ENCODE data around the genes ZNF2 and ADRA2B.

GRCh38 chr2:88828538-88829326 lies 137.3 kb downstream of the RPIA start:
- CAGE, long polyA plus RNA: no peak
- RRBS: 60% methylated on average over 2 of the region's 14 CpGs

DNA sequence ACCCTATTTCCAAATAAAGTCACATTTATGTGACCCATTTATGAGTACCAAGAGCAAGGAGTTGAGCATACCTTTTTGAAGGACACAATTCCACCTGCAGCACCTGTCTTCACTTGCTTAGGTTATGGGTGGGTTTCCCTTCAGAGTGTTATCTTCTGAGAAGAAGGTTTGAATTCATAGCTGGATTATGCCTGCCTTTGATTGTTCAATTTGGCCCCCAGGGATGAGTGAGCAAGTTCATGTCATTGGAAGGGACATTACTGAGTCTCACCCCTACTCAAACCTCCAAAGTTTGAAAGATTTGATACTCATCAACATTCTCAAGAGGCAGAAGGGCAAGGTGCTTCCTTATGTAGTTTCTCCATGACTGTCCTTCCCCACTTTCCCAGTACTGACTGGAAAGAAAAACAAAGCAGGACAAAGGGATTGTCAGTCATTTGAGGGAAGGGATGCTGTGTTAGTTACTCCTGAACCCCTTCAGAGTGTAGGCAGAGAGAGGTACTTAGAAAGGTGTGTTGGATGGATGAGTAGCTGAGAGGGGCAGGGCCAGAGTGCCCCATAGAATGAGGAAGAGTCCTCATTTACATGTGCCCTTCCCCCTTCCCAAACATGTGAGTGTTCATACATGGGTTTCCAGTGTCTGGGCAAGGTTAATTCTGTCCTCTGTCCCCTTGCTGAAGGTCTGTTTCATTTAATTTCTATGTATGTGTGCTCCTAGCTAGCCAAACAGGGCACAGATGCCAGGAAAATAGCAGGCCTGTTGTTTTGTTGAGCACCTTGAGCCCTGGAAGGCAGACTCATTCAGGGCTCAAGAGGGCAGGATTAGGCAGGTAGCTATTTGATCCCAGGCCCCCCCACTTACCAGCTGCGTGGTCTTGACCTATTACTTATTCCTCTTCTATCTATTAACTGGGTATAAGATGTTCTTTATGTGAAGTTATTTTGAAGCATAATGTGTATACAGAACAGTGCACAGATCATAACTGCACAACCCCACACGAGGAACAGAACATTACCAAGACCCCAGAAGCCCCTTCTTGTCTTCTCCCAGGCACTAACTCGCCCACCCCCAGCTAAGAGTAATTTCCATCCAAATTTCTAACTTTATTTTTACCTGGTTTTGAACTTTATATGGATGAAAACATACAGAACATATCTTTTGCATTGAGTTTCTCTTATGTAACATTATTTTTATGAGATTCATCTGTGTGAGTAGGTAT lies 164.0 kb downstream of the RPIA start:
- CAGE, long polyA plus RNA: no peak
- RRBS: no CpG with 5 or more reads among the region's 3 CpGs

- CAGE, long polyA plus RNA: no peak
- RRBS: no CpG with 5 or more reads among the region's 7 CpGs
These were observed 193.6 kb downstream of the RPIA start for GRCh38 chr2:88884969-88885645.

DNA sequence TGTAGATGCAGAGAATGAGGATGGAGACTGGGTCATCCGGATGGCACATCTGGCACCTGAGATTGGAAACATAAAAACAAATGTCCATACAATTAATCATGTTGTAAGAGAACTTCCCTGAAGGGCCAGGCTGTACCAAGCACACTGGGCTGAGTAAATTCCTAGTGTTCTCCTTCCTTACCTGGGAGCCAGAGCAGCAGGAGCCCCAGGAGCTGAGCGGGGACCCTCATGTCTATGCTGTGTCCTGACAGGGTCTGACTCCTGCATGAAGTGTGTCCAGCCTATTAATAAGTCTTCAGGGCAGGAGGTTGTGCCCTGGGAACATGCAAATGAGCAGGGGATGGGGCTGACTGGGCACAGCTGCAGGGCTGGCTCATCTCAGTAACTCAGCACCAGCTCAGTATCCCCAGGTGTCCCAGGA lies 301.2 kb downstream of the RPIA start:
- CAGE, long polyA plus RNA: no peak
- RRBS: no CpG with 5 or more reads among the region's 2 CpGs

DNA sequence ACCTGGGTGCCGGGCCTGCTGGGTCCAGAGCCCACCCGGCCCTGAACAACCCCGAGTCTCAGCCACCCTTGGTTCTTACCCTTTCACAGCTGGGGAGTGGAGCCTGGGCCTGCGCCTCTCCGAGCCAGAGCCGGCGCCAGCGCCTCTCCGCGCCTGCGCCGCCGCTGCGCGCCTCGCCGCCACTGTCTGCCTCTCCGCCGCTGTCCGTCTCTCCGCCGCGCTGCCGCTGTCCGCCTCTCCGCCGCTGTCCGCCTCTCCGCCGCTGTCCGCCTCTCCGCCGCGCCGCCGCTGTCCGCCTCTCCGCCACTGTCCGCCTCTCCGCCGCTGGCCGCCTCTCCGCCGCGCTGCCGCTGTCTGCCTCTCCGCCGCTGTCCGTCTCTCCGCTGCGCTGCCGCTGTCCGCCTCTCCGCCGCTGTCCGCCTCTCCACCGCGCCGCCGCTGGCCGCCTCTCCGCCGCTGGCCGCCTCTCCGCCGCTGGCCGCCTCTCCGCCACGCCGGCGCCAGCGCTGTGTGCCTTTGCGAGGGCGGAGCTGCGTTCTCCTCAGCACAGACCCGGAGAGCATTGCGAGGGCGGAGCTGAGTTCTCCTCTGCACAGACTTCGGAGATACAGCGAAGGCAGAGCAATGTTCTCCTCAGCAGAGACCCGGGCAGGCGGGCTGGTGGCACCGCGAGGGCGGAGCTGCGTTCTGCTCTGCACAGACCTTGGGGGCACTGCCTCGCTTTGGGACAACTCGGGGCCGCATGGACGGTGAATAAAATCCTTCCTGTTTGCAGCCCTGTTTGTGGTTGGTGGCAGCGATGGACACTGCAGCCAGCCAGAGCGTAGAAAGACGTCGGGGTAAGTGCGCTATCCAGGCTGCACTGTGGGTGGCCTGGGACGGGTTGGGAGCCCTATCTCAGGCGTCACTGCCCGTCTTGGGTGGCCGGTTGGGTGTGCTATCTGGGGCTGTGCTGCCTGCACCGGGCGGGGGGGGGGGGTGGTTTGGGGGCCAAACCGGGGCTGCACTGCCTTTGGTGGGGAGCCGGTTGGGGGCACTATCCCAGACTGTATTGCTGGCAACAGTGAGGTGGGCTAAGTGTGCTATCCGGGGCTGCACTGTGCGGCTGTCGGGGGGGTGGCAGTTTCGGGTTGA lies 1553.8 kb downstream of the RPIA start:
- CAGE, long polyA plus RNA: no peak
- RRBS: no CpG with 5 or more reads among the region's 107 CpGs

DNA sequence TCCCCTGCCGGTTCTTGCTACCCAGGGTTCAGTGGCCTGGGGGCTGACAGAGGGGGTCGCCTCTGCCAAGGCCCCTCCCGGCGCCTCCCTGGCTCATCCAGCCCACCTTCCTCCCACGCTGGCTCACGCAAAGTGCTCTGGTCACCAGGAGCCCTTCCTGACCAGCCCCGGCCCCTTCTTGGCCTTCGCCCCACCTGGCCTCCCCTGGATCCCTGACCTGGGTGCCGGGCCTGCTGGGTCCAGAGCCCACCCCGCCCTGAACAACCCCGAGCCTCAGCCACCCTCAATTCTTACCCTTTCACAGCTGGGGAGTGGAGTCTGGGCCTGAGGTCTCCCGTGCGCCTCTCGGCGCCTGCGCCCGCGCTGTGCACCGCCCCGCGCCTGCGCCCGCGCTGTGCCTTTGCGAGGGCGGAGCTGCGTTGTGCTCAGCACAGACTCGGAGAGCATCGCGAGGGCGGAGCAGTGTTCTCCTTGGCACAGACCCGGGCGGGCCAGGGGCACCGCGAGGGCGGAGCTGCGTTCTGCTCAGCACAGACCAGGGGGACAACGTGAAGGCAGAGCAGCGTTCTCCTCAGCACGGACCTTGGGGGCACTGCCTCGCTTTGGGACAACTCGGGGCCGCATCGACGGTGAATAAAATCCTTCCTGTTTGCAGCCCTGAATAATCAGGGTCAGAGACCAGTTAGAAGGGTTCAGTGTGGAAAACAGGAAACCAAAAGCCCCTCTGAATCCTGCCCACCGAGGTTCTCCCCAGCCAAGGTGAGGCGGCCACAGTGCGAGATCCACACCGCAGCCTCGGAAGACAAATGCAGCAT lies 2927.3 kb upstream of the AQP7B start:
- CAGE, long polyA plus RNA: no peak
- RRBS: no CpG with 5 or more reads among the region's 50 CpGs

DNA sequence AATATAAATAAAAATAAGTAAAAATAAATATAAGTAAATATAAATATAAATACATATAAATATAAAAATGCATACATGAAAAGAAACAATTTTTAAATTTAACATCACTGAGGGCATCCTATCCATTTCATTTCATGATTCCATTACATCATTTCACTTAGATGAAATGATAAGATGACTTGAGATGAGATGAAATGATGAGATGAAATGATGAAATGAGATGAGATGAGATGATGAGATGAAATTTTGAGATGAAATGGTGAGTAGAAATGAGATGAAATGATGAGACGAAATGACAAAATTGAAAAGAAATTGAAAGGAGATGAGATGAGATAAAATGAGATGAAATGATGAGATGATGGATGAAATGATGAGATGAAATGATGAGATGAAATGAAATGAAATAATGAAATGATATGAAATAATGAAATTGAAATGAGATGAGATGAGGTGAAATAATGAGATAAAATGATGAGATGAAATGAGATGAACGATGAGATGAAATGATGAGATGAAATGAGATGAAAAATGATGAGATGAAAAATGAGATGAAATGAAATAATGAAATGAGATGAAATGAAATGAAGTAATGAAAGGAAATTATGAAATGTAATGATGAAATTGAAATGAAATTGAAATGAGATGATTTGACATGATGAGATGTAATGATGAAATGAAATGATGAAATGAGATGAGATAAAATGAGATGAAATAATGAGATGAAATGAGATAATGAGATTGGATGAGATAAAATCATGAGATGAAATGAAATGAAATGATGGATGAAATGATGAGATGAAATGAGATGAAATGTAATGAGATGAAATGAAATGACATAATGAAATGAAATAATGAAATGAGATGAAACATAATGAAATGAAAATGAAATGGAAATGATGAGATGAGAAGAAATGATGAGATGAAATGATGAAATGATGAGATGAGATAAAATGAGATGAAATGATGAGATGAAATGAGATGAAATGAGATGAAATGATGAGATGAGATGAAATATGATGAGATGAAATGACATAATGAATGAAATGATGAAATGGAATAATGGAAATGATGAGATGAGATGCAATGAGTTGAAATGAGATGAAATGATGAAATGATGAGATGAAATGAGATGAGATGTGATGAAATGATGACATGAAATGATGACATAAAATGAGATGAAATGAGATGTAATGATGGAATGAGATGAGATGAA lies 367.8 kb upstream of the AQP7B start:
- CAGE, long polyA plus RNA: no peak
- RRBS: no CpG with 5 or more reads among the region's 2 CpGs

DNA sequence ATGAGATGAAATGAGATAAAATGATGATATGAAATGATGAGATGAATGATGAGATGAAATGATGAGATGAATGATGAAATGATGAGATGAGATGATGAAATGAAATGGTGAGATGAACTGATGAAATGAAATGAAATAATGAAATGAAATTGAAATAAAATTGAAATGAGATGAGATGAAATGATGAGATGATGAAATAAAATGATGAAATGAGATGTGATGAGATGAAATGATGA lies 367.1 kb upstream of the AQP7B start:
- CAGE, long polyA plus RNA: no peak

DNA sequence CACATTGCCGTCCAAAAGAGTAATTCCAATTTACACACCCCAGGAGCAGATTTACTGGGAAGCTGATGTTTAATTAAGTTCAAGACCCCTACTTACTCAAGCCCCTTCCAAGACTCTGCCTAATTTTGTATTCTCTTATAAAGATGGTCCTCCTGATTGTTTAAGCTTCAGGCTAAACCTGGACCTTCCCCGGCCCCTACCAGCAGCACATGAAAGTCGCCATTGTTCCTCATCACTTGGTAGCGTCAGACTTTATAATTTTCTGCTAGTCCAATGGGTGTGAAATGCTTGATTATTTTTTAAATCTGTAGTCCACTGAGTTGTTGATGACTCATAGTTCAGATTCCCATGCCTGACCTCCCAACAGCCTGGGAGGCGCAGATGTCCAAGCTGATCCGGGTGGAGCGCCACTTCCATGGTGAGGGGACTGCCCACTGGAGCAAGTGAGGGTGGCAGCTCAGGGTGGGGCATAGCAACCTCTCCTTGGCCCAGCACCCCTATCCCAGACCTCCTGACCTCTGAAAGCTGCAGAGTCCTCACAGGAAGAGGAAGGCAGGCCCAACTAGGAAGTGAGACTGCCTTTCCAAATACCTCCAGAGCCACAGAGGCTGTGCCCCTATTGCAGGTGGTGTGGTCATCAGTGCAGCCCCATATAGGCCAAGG lies 4.3 kb downstream of the MAL start:
- CAGE, long polyA plus RNA: no peak
- RRBS: no CpG with 5 or more reads among the region's 7 CpGs

- CAGE, long polyA plus RNA: no peak
- RRBS: no CpG with 5 or more reads among the region's 30 CpGs
These were observed 32.1 kb downstream of the MAL start for GRCh38 chr2:95057371-95058259.

DNA sequence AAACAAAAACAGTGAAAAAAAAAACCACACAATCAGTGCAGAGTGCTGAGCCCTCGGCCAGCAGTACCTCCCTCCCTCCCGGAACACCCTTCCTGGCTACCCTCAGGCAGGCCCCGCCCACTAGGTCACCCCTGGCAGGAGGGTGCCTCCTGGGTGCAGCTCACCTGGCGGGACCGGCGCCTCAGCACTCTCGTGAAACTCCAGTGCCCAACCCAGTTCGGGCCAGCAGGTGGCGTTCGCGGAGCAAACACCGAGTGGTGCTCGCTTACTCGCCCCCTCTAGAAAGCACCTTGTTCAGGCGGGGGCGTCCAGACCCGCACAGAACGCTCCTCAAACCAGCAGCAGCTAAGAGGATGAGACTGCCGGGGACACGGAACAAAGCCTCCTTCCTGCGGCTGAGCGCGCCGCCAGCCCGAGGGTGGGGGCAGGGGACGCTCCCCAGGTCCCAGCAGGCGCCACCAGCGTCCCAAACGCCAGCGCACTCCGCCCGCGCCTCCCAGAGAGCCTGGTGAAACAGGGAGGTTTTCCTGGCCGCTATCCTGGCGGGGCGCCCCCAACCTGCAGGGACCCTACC lies 44.8 kb downstream of the MRPS5 start:
- CAGE, long polyA plus RNA: no peak
- RRBS: 3% methylated on average over 3 of the region's 36 CpGs

GRCh38 chr2:95164939-95166265 lies at the start of gene ZNF2:
Gene ZNF2 (plus strand): TSS chr2:95165809.
- CAGE, long polyA plus RNA: no peak
- RRBS: under 1% methylated on average over 11 of the region's 75 CpGs

GRCh38 chr2:95275594-95276210 lies 1.5 kb downstream of the PROM2 start:
- CAGE, long polyA plus RNA: no peak
- RRBS: 97% methylated on average over 4 of the region's 28 CpGs

GRCh38 chr2:95320565-95320818 lies 23.3 kb downstream of the KCNIP3 start:
- CAGE, long polyA plus RNA: no peak
- RRBS: no CpG with 5 or more reads among the region's 4 CpGs

DNA sequence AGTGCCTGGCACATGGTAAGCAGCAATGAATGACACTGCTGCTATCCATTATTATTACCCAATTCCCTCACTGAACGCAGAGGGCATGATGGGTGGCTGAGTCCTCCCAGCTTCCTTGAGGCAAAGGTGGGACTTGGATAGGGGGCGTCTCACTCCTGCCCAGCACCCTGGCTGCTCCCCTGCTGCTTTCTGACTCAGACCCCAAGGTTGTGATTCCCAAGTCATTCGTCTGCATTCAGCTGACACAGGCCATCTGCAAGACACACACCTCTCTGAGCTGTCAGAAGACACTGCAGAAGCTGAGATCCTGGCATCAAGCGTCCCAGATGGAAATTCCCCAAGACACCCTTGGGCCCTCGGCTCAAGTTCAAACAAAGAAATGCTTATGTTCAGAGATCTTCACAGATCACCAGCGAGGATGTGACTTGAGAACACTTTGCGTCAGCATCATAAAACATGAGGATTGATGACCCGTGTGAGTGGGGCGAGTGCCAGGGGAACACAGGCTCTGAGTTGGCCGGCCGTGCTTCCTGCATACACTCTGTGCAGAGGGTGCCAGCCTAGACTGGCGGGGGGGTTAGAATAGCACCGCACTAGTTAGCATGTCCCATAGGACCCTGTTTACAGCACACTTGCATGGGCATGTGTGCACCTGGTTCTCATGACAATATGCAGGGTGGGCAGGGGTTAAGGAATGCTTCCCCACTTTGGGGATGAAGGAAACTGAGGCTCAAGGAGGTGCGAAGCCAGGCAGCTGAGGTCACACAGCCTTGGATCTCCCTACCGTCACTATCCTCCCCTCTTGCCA lies 36.7 kb downstream of the KCNIP3 start:
- CAGE, long polyA plus RNA: no peak
- RRBS: no CpG with 5 or more reads among the region's 15 CpGs

GRCh38 chr2:95828482-95829020 lies 163.1 kb downstream of the ANKRD36C start:
- CAGE, long polyA plus RNA: no peak
- RRBS: no CpG with 5 or more reads among the region's 2 CpGs

- CAGE, long polyA plus RNA: no peak
- RRBS: no CpG with 5 or more reads among the region's 14 CpGs
These were observed 107.6 kb downstream of the ANKRD36C start for GRCh38 chr2:95883723-95884659.

DNA sequence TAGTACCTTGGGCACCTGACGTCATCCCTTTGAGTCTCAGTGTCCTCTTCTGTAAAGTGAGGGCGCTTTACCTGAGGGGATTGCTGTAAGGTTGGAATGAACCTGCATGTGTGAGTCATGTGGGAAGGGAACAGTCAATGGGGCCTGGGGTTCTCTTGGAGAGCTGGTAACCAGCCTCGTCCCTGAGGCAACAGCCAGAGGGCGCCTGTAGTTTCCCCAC lies 19.4 kb upstream of the ANKRD36C start:
- CAGE, long polyA plus RNA: no peak
- RRBS: no CpG with 5 or more reads among the region's 4 CpGs

DNA sequence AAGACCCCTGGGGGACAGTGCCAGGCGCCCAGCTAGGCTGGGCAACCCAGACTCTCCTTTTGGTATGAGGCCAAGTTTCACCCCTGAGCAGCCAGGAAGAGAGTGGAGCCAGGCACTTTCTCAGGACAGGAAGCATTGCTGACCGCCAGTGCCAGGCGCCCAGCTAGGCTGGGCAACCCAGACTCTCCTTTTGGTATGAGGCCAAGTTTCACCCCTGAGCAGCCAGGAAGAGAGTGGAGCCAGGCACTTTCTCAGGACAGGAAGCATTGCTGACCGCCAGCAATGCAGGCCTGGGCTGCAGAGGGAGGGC lies 31.3 kb downstream of the ADRA2B start:
- CAGE, long polyA plus RNA: no peak
- RRBS: no CpG with 5 or more reads among the region's 4 CpGs

DNA sequence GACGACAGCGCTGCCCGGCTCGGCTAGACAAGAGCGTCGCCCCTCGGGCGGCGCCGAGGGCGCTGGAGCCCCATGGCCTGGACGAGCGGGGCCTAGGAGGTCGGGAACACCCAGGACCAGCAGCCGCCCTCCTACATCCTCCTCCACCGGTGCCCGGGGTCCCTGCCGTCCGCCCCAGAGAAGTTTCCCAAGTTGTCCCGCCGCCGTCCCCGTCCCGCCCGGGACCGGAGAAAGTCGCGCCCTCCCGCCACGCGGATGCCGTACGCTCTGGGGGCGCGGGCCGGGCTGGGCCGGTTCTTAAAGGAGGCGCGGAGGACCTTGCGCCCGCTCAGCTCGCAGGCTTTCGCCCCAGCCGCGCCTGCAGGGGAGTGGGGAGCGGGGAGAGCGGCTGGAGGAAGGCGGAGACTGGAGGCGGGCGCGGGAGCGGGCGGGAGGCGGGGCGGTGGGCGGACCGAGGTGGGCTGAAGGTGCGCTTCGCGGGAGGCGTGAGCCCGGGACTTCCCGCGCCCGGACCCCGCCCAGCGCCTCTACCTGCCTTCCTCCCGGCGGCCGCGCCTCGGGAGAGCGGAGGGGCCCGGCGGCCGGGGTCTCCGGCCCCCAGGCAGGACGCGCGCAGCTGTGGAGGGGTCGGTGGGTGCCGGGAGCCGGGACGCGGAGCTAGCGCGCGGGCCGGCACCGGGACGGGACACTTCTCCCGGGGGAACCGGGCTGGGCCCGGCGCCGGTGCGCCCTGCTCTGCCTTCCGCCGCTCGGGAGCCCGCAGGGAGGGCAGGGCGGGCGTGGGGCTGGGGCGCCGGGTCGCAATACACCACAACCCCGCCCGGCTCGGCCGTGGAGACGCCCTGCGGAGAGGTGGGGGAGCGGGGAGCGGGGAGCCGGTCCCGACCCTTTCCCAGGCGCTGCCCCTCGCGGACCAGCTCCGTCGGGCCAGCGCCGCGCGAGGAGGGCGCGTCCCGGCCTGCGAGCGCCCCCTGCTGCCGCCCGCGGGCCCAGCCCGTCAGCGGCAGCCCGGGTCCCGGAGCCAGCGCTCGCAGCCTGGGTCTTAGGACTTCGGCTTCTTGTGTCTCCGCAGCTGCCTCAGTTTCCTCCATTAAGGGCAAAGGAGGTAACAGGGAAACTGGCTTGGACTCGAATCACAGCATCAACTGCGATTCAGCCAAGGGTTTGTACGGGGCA lies at the start of gene ADRA2B:
Gene ADRA2B (minus strand): TSS at position 370 of the 1,176 bp plus-strand sequence.
- CAGE, long polyA plus RNA: no peak
- RRBS: 2% methylated on average over 64 of the region's 144 CpGs